ENCODE results near the gene MSI2.

- PRO-cap, 4 experiments, result no peak in any of the 4 experiments
- RAMPAGE, long total RNA, 4 experiments, result no peak in any of the 4 experiments
Observed at GRCh38 chr17:57092685-57093452, 7.8 kb downstream of the AKAP1 start.

DNA sequence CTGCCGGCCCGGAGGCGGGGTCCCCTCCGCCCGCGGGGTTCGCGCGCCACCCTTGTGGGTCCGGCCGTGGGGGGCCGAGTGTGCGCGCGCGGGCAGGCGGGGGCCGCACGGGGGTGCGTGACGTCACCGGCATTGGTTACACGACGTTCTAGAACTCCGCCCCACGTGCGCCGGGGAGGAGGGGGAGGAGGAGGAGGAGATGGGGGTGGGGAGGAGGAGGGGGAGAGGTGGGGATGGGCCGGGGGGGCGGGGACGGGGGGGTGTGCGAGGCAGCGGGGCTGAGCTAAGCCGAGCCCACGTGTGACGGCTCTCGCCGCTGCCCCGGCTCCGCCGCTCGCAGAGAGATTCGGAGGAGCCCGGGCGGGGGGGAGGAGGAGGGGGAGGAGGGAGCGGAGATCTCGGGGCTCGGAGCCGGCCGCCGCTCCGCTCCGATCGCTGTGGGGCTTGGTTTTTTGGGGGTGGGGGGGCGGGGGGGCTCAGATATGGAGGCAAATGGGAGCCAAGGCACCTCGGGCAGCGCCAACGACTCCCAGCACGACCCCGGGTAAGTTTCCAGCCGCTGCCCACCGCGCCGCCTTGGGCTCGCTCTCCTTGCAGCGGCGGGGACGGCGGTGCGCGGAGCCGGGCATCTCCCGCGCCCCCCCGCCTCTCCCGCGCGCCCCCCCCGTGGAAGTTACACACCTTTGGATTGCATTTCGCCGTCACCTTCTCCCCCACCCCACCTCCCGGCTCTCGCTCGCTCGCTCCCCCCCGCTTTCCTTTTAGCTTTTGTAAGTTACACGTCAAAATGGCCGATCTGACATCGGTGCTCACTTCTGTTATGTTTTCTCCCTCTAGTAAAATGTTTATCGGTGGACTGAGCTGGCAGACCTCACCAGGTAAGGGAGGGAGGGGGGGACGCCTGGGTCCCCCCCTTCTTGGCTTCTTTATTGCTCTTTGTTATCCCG is at the start of gene MSI2:
TSS of gene MSI2 (plus strand) at position 263 of the 947 bp plus-strand sequence.
- PRO-cap, 4 experiments, result peak in 4 of 4 experiments; most common plus-strand start position 373 of the sequence (in 3); most common minus-strand start position 54 of the sequence (in 2)
- RAMPAGE, long total RNA, 4 experiments, result start-site peak on the plus strand in 3 of 4 experiments, centred at positions 349 to 856 of the sequence, 5 to 40 reads per replicate

DNA sequence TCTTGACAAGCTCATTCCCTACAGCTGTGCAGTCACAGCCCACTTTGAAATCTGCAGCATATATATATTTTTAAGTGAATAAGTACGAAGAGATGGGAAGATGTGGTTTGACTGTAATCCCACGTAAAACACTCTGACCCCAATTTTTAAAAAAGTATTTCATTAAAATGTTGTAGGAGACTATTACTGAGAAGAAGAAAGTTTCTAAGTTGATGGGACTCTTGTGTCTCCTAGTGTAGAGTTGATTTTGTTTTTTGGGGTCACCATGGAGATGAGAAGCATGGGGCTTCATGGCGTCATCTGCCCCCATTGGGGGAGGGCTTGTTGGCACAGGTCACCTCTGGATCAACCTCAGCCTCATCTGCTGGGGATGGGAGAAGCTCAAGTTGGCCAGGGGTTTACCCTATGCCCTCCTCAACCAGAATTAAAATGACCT is 28.2 kb downstream of the MSI2 start:
- PRO-cap, 4 experiments, result no peak in any of the 4 experiments
- RAMPAGE, long total RNA, 4 experiments, result no peak in any of the 4 experiments

DNA sequence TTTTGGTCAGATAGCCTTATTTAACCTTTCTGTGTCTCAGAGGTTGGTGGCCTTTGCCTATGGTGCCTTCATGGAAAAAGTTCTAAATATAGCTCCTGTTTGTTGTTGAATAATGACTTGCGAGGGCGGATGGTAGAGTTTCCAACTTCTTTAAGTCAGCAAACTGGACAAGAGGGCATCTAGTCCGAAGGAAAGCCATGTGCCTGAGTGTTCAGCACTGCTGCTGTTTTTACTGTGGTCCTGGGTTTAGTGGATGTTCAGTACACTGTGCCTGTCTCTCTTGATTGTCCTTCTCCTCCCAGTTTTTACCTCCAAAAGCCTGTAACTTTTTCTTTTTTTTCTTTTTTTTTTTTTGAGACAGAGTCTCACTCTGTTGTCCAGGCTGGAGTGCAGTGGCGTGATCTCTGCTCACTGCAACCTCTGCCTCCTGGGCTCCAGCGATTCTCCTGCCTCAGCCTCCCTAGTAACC is 73.7 kb downstream of the MSI2 start:
- PRO-cap, 4 experiments, result peak in 2 of 4 experiments; most common plus-strand start position 182 of the sequence (in 2)
- RAMPAGE, long total RNA, 4 experiments, result no peak in any of the 4 experiments

DNA sequence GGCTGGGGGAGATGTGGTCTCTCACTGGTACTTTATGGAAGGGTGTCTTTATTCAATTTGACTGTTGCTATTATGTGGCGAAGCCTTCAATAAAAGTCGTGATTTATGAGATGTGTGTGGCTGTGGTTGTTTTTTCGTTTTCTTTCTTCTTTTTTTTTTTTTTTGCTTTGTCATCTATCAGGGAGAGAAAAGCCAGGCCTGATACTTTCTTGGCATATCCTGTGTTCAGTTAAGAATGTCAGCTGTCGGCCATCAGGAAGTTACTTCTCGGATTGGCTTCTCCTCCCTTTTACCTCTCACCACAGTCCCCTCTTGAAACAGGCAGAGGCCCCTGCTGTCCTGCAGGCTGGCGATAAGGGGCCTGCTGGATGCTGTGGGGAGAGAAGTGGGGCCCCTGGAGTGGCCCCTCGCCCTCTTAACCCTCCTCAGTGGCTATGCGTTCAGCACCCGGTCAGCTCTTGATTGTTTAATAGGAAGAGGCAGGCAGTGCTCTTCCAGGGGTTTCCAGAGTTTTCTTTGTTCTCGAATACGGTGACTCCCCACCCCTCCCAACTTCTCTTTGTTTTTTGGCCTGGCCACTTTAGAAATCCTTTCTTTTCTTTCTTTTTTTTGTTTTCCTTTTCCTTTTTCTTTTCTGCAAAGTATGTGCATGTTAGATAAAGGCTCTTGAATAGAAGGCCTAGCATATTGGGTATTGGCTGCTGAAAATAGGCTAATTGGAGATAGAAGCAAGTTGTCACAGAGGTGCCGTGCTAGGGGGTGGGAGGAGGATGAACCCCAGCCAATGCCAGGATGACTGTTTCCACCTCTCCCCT is 123.2 kb downstream of the MSI2 start:
- PRO-cap, 4 experiments, result no peak in any of the 4 experiments
- RAMPAGE, long total RNA, 4 experiments, result no peak in any of the 4 experiments

DNA sequence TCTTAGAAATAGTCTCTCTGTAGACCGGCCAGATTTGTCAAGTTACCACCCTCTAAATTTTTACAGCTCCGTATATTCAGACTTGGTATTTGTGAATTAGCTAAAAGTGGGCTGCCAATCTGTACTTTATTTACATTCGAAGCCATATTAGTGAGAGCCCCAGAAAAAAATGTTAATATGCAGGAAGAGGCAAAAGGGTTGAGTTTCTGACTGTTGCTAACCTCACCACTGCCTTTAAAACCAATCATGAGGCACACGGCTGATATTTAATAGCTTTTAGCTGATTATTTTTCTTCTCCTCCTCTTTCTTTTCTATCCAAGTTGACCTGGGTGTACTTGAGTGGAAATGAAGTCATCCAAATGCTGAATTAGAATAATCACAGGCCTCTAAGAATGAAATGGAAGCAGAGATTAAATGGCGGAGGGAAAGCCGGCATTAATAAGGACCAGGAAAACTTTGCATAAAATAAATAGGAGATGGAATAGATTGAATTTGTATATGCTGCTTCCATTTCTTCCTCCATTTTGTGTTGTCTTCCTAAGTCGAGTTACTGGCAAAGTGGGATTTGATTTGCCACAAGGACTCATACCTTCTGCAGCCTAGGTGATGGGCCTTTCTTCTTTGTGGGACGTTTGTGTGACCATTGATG is 152.8 kb downstream of the MSI2 start:
- PRO-cap, 4 experiments, result no peak in any of the 4 experiments
- RAMPAGE, long total RNA, 4 experiments, result no peak in any of the 4 experiments

DNA sequence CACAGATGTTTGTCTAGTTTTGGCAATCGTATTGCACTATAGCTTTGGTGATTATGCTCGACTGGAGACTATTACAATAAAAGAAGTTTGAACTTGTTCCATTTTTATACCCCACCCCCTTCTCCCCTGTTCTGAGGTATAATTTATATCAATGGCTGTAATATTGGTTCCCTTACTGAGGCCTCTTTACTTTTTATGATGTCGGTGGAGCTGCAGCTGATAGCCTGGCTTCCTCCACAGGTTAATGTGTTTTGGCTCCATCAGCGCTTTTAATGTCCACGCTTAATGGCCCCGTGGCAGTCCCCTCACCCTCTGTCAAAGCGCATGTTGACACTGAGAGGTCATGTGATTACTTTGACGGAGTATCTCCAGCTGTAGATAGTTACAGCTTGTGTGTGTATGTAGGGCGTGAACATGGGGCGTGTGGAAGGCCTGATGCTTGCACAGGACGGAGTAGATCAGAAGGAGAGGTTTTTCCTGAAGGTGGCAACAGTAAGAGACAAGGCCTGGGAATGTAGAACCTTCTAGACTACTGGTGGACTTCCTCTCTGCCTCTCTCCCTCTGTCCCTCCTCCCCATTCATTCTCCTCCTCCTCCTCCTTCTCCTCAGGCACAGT is 164.7 kb downstream of the MSI2 start:
- PRO-cap, 4 experiments, result no peak in any of the 4 experiments
- RAMPAGE, long total RNA, 4 experiments, result no peak in any of the 4 experiments

- PRO-cap, 4 experiments, result no peak in any of the 4 experiments
- RAMPAGE, long total RNA, 4 experiments, result no peak in any of the 4 experiments
Observed at GRCh38 chr17:57454843-57455995, 198.9 kb downstream of the MSI2 start.

DNA sequence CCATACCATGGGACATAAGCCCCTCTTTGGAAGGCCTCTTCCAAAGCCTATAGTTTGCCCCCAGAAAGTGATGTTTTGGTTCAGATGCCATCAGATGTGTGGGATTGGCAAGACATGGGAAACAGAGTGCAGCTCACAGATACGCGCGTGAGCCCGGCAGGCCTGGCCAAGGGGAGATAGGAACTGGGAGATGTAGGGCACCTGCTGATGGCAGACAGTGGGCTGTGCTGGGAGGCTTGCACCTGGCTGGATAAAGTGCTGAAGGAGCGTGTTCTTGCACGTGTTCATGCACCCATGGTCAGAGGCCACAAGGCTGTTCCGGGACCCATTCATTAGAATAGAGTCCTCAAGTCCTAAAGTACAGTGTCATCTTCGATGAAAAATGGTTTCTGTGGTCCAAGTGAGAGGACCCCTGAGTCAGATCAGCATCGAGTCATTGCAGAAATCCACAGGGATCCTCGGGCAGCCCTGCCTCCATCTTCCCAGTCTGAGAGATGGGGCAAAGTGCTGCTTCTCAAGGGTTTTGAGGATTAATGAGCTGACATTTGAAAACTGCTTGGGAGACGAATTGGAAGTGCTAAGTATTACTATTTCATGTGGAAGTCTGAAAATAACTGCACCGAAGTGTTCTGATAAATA is 236.4 kb downstream of the CCDC182 start:
- PRO-cap, 4 experiments, result no peak in any of the 4 experiments
- RAMPAGE, long total RNA, 4 experiments, result no peak in any of the 4 experiments

DNA sequence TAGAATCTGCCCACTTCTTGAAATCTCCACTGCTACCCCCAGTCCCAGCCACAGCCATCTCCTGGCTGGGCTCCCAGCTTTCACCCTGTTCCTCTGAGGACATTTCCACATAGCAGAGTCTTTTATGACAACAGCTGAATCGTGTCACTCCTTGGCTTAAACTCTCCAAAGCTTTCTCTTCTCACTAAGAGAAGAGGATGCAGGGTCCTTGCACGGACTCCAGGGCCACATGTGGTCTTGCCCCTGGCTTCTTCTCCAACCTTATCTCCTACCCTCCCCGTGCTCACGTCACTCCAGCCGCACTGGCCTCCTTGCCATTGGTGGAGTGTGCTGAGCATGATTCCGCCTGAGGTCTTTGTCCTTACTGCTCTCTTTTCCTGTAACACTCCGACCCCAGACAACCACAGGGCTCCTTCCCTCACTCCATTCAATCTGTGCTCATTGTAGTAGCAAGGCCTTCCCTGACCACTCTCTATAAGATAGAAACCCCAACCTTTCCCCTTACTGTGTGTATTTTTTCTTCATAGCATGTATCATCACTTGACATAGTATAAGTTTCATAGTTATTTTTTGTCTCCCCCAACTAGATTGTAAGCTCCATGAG is 40.0 kb upstream of the CCDC182 start:
- PRO-cap, 4 experiments, result peak in 1 of 4 experiments; most common plus-strand start position 385 of the sequence (in 1)
- RAMPAGE, long total RNA, 4 experiments, result no peak in any of the 4 experiments

GRCh38 chr17:57834166-57834855 is 15.5 kb downstream of the MRPS23 start:
- PRO-cap, 4 experiments, result no peak in any of the 4 experiments
- RAMPAGE, long total RNA, 4 experiments, result no peak in any of the 4 experiments

DNA sequence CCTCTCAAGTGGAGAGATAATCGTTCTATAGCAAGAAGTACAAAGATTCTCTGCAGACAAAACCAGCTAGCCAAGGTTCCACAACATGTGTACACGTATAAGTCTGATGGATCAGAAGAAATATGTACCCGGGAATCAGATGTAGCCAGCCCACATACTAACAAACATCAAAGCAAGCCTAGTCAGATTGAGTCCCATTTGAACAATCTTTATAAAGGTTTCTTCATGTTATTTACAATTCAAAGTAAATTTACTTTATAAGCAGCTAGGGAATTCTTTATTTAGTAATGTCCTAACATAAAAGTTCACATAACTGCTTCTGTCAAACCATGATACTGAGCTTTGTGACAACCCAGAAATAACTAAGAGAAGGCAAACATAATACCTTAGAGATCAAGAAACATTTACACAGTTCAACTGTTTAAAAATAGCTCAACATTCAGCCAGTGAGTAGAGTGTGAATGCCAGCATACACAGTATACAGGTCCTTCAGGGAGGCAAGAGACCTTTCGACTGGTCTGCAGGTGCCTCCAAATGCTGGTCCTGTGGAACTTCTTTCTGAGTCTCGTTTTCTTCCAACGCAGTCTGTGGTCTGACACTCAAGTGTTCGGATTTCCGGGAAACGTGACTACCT is 10.4 kb downstream of the MRPS23 start:
- PRO-cap, 4 experiments, result no peak in any of the 4 experiments
- RAMPAGE, long total RNA, 4 experiments, result no peak in any of the 4 experiments

DNA sequence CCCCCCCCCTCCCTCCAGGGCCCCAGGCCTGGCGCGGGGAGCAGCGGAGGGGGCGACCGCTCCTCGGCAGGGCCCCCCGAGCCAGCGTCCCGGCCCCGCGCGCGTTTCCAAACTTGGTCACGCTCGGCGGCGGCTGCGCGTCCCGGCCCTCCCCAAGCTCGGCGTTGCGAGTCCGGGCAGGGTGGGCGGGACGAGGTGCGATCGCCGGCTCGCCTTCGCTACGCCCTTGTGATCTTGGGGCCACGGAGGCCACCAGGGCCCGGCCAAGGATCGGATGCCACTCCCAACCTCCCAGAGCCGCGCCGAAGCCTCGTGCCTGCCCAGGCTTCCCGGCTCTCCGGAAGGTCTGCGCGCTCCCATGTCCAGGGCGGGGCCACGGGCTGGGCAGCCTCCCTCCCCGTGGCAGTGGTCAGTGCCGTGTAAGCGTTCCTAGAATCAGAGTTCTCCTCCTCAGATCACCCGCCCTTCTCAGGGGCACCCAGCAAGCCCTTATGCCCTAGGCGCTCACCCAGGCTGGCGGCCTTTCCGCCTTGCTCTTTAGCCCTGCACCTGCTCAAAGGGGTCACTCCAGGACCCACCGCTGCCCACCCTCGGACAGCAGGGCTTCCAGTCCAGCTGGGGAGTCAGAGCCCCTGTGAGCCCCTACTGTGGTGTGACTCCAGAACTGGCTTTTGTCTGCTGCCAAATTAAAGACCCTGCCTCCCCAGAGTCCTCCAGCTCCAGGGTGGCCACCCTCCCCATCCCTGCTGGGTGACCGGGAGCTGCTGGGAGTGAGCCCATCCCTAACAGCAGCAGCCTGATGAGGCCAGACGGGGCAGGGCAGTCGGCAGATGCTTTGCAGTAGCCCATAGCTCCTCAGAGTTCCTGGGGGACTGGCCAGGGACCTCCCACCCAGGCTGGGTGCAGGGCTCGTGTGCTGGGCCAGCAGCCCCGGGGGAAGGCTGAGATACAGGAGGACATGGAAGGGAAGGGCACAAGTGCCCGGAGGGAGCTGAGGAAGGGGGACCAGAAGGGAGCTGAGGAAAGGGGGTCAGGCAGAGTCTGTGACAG is 12.3 kb upstream of the MRPS23 start:
- PRO-cap, 4 experiments, result peak in 2 of 4 experiments; most common minus-strand start position 348 of the sequence (in 2)
- RAMPAGE, long total RNA, 4 experiments, result no peak in any of the 4 experiments

DNA sequence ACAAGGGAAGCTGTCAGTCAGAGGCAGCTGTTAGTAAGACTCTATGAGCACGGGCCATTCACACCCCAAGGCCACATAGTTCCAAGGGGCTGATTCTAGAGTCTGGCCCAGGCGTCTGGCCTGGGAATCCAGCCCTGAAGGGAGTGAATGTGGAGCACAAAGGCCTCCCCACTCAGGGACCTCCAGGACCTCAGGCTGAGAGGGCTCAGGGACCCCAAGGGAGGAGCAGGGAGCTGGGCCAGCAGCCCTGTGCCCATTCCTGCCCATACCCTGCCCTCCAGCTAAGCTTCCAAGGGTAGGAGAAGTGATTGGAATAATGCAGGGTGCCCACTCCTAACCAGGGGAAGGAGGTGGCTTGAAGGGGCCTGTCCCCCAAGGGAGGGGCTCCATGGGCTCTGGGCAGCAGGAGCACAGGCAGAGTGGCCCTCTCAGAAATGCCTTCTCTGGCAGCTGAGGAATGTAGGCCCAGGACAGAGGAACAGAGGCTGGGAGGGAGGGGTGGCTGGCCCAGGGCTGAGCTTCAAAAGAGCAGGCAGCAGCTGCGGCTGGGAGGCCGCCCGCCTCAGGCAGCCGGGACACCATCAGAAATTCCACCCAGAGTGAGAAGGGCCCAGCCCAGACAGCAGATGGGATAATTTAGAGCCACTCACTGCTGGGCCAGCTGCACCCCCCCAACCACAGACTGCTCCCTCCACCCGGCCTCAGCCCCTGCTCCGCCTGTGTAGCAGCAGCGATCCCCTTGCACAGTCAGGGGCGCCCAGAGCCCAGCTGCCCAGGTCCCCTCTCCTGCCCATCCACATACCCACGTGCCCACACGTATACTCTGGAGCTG is 49.0 kb upstream of the MRPS23 start:
- PRO-cap, 4 experiments, result no peak in any of the 4 experiments
- RAMPAGE, long total RNA, 4 experiments, result no peak in any of the 4 experiments

DNA sequence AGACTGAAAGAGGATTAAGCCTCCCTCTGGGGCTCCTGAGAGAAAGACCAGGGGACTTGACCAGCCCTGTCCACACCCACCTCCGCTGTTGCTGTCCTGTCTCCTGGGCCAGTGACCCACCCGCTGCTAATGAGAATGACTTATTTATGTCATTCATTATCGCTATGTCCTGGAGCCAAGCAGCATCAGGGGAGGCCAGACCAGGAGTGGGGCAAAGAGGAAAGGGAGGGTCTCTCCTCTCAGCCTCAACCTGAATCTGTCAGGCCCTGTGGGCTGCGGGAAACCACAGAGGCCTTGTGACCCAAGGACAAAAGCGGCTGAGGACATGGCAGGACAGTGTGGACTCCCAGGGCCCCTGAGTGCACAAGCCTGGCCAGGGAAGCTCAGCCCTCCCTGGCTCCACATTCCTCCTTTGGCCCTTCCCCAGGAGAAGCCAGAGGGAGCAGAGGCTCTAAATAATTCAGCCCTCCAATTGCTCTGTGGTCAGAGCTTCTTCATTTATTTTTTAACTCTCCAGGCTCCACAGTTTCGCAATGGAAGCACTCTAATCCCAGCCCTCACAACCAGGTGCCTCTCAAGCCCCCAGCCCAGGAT is 19.2 kb downstream of the CUEDC1 start:
- PRO-cap, 4 experiments, result no peak in any of the 4 experiments
- RAMPAGE, long total RNA, 4 experiments, result no peak in any of the 4 experiments

DNA sequence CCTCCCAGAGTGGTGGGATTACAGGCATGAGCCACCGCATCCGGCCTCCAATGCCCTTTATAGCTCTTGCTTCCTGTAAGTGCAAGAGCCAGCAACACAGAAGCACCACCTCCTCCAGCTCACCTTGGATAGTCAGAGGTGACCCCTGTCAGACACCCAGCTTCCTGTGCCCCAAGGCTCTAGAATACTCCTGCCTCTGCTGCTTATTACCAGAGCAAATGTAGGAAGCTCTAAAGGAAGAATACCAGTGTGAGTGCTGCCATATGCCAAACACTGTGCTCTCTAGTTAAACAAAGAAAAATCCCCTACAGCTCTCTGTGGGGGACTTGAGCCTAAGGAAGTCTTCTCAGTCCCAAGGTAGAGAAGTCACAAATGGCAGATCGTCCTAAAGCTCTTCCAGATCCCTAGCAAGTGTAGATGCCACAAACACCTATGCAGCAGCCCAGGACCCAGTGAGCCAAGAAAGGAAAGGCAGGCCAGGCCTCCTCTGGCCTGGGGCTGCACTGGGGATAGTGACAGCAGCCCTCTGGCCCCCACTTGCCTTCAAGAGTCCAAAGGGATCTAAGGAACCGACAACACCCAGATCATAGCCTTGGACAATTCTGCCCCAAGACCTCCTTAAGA is 2.6 kb downstream of the CUEDC1 start:
- PRO-cap, 4 experiments, result no peak in any of the 4 experiments
- RAMPAGE, long total RNA, 4 experiments, result no peak in any of the 4 experiments

GRCh38 chr17:57955526-57956438 is 570 bp upstream of the CUEDC1 start:
- PRO-cap, 4 experiments, result no peak in any of the 4 experiments
- RAMPAGE, long total RNA, 4 experiments, result no peak in any of the 4 experiments

DNA sequence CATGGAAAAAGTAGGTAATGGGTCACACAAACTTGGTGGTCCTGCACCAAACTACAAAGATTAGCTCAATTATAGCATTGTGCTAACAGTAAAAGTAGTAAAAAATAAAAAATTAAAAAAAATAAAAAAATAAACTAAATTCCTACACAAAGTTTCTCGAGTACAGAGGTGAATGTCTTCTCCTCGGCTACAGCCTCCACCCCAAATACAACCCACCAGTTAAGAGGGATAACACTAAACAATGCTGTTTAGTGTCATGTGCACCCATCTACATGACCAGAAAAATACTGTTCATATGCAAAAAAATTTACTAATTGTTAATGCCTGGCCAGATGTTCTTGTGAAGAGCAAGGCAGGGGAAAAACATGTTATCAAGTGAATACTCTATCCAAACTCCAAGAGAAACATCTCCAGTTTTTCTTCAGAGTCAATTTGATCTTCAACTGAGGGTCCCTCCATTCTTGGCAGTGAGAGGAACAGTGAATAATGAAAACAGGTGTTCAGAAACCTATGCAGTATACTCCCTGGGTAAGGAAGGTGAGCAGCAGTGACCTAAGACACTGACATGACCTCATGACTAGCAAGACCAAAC is 4.4 kb upstream of the VEZF1 start:
- PRO-cap, 4 experiments, result peak in 1 of 4 experiments; most common minus-strand start position 283 of the sequence (in 1)
- RAMPAGE, long total RNA, 4 experiments, result no peak in any of the 4 experiments

- PRO-cap, 4 experiments, result no peak in any of the 4 experiments
- RAMPAGE, long total RNA, 4 experiments, result no peak in any of the 4 experiments
Observed at GRCh38 chr17:58086315-58086604, 3.0 kb downstream of the DYNLL2 start.

DNA sequence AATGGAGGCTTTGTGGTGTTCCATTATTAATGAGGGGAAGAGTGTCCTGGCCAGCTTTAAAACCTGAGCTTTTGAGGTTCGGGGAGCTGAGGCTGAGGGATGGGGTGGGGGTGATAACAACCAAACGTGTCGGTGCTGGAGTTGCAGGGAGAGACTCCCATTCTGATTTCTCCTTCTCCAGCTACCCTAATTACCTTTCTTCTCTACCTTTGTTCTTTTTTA is 5.6 kb downstream of the DYNLL2 start:
- PRO-cap, 4 experiments, result no peak in any of the 4 experiments
- RAMPAGE, long total RNA, 4 experiments, result no peak in any of the 4 experiments

All from spleen (tissue), 7 donors.